Cerebellum (tissue), 5 donors: Measurements from ENCODE around the genes ABCF1 and DHX16.

GRCh38 chr6:29946612-29947924, 4.7 kb downstream of the HLA-A start:
- PRO-cap, 3 experiments = no peak in any of the 3 experiments
- RAMPAGE, long total RNA = no peak

DNA sequence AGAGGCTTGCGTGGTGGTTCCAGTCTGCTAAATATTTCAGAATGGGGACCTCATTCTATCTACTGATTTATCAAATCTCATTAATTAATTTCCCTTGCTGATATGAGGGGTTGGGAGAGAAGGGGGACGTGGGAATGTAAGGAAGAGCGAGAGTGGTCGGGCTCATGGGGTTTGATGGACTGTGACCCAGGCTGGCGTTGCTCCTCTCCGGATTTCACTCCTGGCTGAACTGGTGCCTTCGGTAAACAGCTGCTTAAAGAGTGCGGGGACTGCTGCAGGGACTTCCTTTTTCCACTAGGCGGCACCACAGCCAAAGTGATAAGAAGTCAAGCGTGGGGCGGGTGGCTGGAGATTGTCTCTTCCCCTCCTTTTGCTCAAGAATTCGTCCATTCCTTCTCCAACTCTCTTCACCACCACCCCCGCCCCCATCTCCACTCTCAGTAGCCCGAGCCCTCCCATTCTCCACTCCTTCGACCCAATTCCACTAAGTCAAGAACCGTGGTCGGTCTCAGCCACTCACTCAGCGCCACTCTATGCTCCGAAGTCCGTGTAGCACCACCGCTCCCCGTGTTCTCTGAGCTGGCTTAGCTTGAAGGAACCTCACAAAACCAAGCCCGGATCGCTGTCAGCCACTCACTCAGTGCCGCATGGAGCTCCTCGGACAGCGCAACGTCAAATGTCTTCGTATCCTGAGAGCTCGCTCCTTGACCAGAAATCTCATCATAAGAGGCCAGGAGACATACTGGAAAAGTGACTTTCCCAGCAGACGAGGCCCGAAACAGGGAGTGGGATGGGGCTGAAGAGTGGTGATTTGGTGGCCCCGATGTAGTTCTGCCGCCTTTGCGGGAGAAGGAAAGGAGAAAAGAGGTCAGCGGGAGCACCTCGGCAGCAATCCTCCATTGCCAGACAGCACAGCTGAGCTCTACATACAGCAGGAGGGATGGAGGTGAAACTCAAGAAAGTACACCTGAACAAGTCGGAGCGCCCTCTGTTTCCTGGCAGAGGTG, 9.6 kb downstream of the TRIM31 start:
- PRO-cap, 3 experiments = peak in 3 of 3 experiments; most common minus-strand start position 226 of the sequence (in 2)
- RAMPAGE, long total RNA = no peak

DNA sequence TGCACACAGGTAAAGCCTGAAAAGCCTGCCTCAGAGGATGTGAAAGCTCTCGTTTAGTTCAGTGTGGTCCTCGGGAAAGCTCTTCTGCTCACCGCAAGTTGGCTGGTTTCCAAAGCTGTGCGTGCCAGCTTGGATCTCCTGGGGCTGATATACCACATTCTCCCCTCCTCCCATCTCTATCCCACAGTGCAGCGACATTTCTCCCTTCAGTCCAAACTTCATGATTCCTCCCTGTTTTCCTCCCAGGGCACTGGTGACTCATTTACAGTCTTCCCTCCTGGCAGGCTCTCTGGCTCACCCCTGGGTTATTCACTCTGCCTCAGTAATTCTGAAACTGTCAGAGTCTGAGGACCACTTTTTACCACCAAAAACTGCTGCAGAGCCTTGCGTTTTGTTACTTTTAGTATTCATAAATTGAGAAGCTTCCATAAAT, 6.3 kb downstream of the TRIM10 start:
- PRO-cap, 3 experiments = no peak in any of the 3 experiments
- RAMPAGE, long total RNA = no peak

DNA sequence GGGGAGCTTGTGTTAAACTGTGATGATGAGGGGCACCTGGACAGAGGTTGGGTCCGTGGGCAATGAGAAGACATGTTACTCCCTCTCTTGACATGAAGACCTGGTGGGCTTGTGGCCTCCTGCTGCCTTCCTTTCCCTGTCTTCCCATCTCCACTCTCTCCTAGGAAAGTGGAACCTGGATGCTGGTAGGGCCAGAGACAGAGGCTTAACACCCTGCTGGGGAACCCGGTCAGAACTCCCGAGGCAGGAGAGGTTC, 21.4 kb downstream of the TRIM15 start:
- PRO-cap, 3 experiments = no peak in any of the 3 experiments
- RAMPAGE, long total RNA = no peak

DNA sequence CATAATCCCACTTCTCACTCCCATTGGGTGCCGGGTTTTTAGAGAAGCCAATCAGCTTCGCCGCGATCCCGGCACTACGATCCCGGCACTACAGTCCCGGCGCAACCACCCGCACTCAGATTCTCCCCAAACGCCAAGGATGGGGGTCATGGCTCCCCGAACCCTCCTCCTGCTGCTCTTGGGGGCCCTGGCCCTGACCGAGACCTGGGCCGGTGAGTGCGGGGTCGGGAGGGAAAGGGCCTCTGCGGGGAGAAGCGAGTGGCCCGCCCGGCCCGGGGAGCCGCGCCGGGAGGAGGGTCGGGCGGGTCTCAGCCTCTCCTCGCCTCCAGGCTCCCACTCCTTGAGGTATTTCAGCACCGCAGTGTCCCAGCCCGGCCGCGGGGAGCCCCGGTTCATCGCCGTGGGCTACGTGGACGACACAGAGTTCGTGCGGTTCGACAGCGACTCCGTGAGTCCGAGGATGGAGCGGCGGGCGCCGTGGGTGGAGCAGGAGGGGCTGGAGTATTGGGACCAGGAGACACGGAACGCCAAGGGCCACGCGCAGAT, 46.4 kb upstream of the TRIM26 start:
- PRO-cap, 3 experiments = peak in 3 of 3 experiments; most common plus-strand start position 129 of the sequence (in 2)
- RAMPAGE, long total RNA = no peak

- PRO-cap, 3 experiments = no peak in any of the 3 experiments
- RAMPAGE, long total RNA = no peak
Measured at GRCh38 chr6:30305945-30306772, 20.6 kb upstream of the TRIM39 start.

- PRO-cap, 3 experiments = peak in 1 of 3 experiments; most common plus-strand start chr6:30357856 (in 1)
- RAMPAGE, long total RNA = no peak
Measured at GRCh38 chr6:30357507-30358373, 12.8 kb downstream of the RPP21 start.

DNA sequence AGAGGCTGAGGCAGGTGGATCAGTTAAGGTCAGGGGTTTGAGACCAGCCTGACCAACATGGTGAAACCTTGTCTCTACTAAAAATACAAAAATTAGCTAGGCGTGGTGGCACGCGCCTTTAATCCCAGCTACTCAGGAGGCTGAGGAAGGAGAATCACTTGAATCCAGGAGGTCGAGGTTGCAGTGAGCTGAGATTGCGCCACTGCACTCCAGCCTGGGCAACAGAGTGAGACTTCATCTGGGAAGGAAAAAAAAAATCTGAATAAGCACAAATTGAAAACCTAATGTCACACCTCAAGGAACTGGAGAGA, 40.0 kb downstream of the RPP21 start:
- PRO-cap, 3 experiments = no peak in any of the 3 experiments
- RAMPAGE, long total RNA = no peak

DNA sequence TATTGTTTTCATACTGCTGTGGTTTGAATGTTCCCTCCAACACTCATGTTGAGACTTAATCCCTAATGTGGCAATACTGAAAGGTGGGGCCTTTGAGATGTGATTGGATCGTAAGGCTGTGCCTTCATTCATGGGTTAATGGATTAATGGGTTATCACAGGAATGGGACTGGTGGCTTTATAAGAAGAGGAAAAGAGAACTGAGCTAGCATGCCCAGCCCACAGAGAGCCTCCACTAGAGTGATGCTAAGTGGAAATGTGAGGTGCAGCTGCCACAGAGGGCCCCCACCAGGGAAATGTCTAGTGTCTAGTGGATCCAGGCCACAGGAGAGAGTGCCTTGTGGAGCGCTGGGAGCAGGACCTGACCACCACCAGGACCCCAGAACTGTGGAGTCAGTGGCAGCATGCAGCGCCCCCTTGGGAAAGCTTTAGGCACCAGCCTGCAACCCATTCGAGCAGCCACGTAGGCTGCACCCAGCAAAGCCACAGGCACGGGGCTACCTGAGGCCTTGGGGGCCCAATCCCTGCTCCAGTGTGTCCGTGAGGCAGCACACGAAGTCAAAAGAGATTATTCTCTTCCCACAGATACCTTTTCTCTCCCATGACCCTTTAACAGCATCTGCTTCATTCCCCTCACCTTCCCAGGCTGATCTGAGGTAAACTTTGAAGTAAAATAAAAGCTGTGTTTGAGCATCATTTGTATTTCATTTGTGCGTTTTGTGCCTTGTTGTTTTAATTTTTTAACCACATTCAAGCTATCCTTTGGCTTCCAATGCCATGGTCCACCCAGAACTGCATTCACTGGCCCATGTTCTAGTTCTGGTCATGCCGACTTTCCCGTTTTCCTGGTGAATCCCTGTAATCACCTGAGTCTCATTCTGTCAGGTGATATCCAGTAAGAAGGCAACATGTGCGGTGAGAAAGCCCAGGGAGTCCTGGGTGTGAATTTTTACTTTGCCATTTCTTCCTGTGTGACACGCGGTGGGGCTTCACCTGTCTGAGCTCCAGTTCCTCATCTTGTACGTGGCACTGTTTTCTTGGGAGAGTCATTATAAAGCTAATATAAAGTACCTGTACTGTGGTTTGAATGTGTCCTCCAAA, 4.5 kb downstream of the HLA-E start:
- PRO-cap, 3 experiments = no peak in any of the 3 experiments
- RAMPAGE, long total RNA = no peak

- PRO-cap, 3 experiments = no peak in any of the 3 experiments
- RAMPAGE, long total RNA = no peak
Measured at GRCh38 chr6:30543670-30544337, 12.5 kb downstream of the GNL1 start.

- PRO-cap, 3 experiments = peak in 3 of 3 experiments; most common plus-strand start chr6:30571451 (in 2)
- RAMPAGE, long total RNA = start-site peak on the plus strand at chr6:30571453-30571482, 578 and 219 reads in 2 replicates
Measured at GRCh38 chr6:30571359-30571914, at the start of gene ABCF1. ABCF1 (plus strand) TSS chr6:30571442.

GRCh38 chr6:30614467-30615336, 2.3 kb downstream of the PPP1R10 start:
- PRO-cap, 3 experiments = peak in 3 of 3 experiments; most common plus-strand start chr6:30615106 (in 3); most common minus-strand start chr6:30614986 (in 2)
- RAMPAGE, long total RNA = no peak

DNA sequence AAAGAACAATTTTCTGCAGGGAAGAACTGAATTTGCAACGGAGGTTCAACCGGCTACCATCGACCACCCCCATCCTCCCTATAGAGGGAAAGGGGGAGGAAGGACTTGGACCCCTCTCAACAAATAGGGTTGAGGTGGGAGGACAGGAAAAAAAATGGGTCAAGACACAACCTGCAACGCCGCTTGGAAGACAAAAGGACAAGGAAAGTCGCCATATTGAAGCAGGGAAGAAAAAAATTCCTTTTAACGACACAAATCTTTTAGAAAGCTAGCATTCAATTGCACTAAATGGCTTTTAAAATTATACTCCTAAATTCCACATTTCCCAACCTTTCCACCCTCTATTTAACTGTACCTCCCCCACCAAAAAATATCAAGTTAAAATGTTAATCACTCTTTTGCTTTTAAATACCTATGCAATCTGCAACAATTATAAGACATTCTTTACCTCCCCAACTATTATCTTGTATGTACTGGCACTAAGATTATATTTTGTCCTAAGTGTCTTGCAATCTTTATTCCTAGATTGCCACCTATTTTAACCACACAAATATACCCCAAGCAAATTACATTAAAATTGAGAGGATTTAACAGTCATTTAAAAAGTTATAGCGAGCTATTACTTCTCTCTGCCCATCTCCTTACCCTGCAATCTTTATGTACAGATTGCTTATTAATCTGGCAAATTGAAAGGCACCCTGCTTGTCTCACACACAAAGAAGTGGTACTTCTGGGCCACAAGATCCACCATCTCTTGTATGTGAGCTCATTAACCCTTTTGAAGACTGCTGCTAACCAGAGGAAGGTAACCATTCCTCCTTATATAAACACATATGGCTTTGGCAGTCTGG, 1.5 kb downstream of the PPP1R10 start:
- PRO-cap, 3 experiments = peak in 3 of 3 experiments; most common plus-strand start position 176 of the sequence (in 1); most common minus-strand start position 80 of the sequence (in 2)
- RAMPAGE, long total RNA = no peak

- PRO-cap, 3 experiments = peak in 3 of 3 experiments; most common minus-strand start chr6:30673025 (in 2)
- RAMPAGE, long total RNA = start-site peak on the minus strand at chr6:30672966-30673007, 1,035 and 276 reads in 2 replicates
Measured at GRCh38 chr6:30672359-30673370, at the start of gene DHX16. DHX16 (minus strand) TSS chr6:30673006.

DNA sequence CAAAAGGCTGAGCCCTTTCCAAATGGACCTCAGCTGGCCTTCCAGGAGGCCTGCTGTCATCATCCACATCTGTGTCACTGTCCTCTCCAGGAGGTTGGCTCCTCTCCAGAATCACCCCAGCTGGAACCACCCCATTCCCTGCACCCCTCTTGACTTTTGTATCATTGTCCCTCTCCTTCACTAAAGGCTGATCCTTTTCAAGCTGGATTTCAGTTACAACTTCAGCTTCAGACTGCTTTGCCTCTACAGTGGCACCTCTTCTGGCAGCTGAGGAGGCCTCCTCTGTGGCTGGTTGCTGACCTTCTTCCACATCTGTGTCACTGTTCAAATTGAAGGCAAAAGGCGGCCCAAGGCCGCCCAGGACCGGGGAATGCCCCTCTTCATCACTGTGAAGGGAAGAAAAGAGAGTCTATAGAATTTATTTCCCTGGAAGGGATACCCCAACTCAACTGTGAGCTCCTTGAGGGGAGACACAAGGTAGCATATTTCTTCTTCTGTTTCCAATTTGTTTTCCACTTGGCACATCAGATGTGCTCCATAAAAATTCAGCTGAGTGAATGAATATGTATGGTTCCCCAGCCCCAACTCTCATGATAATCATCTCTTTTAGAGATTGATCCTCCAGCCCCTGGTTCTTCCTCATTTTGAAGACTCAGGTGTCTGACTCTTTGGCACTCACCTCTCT, 4.0 kb downstream of the MDC1 start:
- PRO-cap, 3 experiments = no peak in any of the 3 experiments
- RAMPAGE, long total RNA = no peak

DNA sequence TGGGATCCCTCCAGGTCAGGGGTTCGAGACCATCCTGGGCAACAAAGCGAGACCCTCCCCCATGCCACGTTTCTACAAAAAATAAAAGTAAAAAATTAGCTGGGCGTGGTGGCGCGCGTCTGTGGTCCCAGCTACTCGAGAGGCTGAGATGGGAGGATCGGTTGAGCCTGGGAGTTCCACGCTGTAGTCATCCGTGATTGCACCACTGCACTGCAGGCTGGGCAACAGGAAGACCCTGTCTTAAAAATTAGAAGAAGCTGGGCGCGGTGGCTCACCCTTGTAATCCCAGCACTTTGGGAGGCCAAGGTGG, 1.7 kb downstream of the TUBB start:
- PRO-cap, 3 experiments = no peak in any of the 3 experiments
- RAMPAGE, long total RNA = no peak

- PRO-cap, 3 experiments = no peak in any of the 3 experiments
- RAMPAGE, long total RNA = no peak
Measured at GRCh38 chr6:30834393-30835011, 49.8 kb upstream of the DDR1 start.

DNA sequence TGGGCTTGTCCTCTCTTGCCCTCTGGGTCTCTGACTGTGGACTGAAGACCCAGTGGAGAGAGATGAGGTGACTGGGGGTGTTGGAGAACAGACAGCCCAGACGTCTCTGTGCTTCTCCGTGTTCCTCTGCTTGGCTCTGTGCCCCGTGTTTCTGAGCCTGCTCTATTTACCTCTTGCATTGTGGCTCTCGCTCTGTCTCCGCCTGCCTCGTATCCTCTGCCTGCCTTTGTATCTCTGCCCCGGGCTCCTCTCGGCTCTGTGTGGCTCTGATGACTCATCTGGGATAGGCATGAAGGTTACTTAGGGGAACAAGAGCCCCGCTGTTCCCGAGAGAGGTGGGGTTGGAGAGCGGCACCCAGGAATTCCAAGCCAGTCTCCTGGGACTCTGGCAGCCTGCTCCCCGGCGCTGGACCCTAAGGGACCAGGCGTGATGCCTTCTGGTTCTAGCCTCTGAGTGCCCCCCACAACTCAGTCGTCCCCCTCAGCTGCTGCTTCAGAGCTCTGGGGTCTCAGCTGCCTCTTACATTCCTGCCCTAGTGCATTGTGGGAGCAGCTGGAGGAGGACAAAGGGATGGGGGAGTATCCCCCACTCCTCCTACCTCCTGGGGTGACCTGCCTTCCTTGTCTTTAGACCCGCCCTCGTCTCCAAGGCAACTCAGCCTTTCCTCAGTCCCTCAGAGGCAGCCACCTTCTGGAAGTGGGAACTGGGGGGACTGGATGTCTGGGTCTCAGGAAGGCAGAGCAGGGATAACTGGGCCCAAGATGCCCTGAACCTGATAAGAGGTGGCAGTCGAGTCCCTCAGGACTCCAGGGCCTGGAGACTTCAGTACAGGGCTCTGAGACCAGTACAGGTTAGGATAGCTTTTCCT, 1.9 kb downstream of the DDR1 start:
- PRO-cap, 3 experiments = peak in 2 of 3 experiments; most common minus-strand start position 140 of the sequence (in 2)
- RAMPAGE, long total RNA = start-site peak on the minus strand centred at position 504 of the sequence, 86 bp wide, 25 and 12 reads in 2 replicates

- PRO-cap, 3 experiments = no peak in any of the 3 experiments
- RAMPAGE, long total RNA = no peak
Measured at GRCh38 chr6:31053914-31054562, 43.8 kb downstream of the MUC22 start.

GRCh38 chr6:31079575-31080098, 32.7 kb downstream of the C6orf15 start:
- PRO-cap, 3 experiments = no peak in any of the 3 experiments
- RAMPAGE, long total RNA = no peak